Metastatic Lung Carcinoma in the Adrenal Gland (tissue), 1 donor: ENCODE measurements around the genes NPAS4, ZDHHC24, C11orf80, LRFN4 and C11orf86.

DNA sequence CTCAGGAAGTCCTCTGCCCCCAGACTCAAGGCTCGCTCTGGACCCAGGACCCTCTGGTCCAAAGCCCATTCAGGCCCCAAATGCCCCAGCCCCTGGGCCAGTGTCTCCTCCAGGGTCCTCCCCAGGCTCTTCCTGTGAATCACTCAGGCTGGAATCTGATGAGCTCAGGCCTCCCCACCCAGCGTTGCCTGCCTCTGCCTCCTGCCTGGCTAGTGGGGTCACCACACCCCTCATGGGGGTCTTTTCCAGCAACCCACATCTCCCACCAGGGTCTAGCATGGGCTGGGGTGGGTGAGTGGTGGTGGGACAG is 9.1 kb downstream of the RIN1 start:
- PRO-cap: no peak

GRCh38 chr11:66372311-66372622 is 707 bp upstream of the SLC29A2 start:
- PRO-cap: unidirectional peak, minus-strand start at chr11:66372446

DNA sequence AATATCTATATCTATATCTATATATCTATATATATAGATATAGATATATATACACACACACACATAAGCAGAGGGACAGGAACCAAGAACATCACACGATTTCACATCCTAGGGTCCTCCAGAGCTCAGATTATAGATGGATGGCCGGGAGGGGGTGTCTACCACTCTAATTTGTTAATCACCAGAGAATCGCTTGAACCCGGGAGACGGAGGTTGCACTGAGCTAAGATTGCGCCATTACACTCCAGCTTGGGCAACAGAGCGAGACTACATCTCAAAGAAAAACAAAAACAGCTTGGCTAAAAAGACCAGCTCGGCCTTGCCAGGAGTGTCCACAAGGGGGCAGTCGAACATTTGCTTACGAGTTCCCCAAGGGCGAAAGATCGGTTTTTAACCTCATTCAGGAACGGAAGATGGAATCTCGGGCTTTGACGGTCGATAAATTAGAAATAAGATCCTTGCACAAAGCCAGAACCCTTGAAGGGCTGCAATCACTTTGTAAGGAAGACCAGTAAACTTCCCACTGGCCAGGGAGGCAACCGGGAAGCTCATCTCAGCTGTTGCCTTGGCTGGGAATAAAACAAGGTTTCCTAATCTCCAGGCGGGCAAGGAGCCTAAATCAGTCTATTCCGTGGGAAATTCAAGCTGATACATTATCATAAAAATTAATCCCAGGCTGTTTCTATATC is 14.6 kb upstream of the SLC29A2 start:
- PRO-cap: no peak

DNA sequence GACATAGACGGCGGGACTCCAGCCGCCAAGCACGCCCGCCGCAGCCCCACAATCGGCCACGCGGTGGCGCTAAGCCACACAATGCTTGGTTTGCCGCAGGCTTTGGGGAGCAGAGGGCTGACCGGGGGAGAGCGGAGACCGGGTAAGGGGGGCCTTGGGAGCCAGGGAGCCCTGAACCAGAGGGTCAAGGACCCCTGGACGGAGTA is 12.4 kb upstream of the NPAS4 start:
- PRO-cap: no peak

GRCh38 chr11:66420496-66421442 is at the start of gene NPAS4:
Gene NPAS4 (plus strand): TSS chr11:66421035.
- PRO-cap: no peak

DNA sequence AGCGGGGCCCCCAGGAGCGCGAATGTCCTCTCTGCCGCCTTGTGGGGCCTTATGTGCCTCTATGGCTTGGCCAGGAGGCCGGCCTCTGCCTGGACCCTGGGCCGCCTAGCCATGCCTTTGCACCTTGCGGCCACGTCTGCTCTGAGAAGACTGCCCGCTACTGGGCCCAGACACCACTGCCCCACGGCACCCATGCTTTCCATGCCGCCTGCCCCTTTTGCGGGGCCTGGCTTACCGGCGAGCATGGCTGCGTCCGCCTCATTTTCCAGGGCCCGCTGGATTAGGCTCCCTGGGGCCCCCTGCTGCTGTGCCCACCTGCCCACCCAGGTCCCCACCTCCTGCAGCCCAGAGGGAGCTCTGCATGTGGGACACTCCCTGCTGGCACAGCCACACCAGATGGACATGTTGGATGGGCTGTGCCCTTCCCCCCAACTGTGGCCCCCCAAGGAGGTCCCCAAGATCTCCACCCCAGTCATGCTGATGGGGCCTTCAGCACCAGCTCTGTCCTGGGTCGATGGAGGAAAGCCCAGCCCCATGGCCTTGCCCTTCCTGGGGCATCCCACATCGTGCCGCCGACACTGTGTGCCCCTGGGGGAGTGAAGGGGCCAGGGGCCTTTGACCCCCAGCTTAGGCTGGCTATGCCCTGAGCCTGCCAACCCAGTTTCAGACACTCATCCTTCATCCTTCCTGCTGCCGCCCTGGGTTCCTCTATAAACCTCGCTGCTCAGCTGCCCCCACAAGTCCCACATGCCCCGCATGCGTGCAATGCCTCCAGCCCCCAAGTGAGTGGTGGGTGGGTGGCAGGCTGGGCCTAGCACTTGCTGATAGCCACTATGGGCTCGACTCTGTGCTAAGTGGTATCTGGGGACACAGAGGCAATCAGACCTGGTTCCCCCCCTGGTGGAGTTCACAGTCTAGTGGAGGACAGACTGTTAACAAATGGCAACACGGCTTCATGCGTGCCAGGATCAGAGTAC is 4.1 kb upstream of the DPP3 start:
- PRO-cap: no peak

DNA sequence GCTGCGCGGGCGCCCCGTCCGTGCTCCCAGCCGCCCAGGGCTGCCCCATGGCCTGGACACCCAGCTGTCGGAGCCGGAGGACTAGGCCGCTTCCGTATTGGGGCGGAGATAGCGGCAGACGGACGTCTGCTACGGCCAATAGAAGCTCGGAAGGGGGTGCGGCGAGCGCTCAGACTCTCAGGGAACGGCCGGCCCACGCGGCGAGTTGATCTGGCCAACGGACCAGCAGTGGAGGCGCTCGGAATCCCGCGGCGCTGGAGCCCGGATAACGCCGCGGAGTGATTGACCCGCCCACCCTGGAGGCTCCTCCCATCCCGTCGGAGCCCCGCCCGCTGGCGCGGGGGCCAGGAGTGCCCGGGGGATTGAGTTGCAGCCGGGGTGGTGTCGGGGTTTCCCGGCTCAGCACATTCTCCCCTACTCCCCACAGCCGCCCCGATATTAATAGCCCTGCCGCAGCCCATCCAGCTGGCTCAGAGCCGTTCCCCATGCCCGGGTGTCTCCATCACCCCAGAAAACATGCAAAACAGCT is at the start of gene ZDHHC24:
ZDHHC24 (minus strand) TSS at position 94 of the 529 bp plus-strand sequence.
- PRO-cap: bidirectional peak, plus-strand start at position 208 of the sequence, minus-strand start at position 58 of the sequence; bidirectional peak, plus-strand start at position 365 of the sequence, minus-strand start at position 284 of the sequence

- PRO-cap: no peak
Measured at GRCh38 chr11:66569935-66570904, 1.8 kb upstream of the CTSF start.

GRCh38 chr11:66616720-66617786 is 623 bp downstream of the RBM14 start:
- PRO-cap: bidirectional peak, plus-strand start at chr11:66617164, minus-strand start at chr11:66617004

DNA sequence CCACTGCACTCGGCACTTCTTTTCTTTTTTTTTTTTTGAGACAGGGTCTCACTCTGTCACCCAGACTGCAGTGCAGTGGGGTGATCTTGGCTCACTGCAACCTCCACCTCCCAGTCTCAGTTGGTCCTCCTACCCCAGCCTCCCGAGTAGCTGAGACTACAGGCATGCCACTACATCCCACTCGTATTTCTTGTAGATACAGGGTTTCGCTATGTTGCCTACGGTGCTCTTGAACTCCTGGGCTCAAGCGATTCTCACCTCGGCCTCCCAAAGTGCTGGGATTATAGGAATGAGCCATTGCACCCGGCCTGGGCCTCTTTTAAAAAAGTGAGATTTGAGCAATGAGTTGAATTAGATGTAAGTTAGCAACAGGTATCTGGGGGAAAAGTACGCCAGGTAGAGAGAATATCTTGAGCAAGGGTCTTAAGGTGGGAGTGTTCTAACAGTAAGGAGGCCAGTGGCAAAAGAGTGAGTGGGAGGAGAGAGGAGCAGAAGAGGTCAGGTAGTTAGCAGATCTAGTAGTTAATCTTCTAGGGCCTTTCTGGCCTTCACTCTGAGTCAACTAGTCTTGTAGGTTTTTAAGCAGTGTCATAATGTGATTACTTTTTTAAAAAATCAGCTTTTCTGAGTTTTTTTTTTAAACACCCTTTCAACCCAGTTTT is 16.9 kb downstream of the RBM4 start:
- PRO-cap: no peak

GRCh38 chr11:66718210-66719414 is 10.4 kb downstream of the SPTBN2 start:
- PRO-cap: bidirectional peak, plus-strand start at chr11:66718913, minus-strand start at chr11:66718863

DNA sequence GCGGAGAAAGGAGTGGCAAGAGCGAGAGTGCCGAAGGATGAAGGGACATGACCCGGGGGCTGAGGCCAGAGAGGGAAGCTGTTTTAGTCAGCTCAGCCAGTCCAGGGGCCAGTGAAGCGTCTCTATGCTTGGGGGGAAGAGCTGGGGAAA is 8.4 kb downstream of the SPTBN2 start:
- PRO-cap: no peak

DNA sequence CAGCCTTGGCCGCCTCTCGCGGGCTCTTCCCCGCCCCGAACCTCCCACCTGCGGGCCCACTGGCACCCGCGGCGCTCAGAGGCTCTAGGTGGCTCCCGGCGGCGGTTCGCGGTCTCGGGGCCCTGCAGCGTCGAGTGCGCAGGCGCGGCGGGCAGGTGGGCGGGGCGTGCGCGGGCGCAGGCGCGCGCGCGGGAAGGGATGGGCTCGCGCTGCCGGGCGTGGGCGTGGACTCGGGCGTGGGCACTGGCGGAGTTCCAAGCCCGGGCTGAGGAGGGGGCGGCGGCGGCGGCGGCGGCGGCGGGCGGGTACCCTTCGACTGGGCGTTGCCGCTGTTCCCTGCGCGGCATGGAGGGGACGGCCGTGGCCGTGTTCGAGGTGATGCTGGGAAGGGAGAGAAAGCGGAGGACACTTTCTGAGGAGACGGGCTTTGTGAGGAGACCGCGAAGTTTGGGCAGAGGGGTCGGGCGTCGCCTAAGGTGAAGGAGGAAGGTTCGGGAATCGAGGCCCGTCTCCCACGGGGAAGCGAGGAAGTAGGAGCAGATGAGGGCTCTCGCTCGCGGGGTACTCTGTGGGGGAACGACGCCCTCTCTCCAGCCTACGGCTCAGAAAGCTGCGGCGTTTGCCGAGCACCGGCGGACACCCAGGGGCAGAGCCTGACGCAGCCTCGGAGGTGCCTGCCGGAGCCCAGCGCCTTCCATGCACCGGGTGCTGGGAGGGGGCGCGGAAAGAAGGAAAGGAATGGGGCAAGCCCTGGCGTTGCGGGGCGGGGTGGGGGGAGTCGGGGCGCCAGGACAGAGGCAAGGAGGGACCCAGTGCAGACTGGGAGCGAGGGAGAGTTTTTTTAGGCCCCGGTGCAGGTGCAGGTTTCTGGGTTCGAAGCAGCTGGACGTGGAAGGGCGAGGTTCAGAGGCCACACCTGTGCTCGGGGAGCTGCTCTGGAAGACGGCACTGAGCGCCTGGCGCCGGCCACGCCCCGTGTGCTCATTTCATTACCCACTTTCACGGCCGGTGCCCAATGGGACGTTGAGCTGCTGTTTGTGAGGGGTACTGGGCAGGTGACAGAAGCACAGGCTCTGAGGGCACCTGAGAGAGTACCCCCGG is at the start of gene C11orf80:
C11orf80 (plus strand) TSS at position 225 of the 1,101 bp plus-strand sequence.
- PRO-cap: bidirectional peak, plus-strand start at position 257 of the sequence, minus-strand start at position 116 of the sequence; bidirectional peak, plus-strand start at position 913 of the sequence, minus-strand start at position 950 of the sequence

- PRO-cap: no peak
Measured at GRCh38 chr11:66800930-66801649, 42.2 kb upstream of the RCE1 start.

GRCh38 chr11:66844015-66844554 is 844 bp downstream of the RCE1 start:
- PRO-cap: no peak

DNA sequence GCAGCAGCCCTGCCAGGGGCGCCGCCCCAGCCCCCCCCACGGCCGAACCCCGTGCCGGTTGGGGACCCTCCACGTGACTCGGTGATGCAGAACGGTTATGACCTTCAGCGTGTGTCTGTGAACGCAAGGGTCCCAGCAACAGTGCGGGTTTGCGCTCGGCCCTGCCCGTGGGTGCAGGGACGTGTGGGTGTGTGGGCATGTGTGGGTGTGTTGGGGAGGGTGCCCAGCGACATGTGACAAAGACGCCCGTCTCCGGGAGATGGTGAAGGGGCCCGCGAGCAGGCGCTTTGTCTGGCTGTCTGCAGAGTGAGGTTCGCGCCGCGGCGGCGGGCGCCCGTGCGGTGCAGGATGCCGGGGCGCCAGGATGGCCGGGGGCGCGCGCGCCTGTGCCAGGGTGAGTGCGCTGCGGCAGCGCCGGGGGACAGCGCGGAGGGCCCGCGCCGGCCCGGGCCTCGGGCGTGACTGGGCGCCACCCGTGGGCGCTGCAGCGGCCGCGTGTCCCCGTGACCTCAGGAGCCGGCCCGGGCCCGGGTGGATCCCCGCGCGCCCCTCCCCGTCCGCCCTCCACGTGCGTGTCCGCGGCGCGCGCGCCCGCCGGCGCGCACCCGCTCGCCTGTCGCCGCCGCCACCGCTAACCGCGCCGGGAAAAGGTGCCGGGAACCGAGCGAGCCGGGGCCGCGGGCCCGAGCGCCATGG is at the start of gene LRFN4:
LRFN4 (plus strand) TSS at position 594 of the 696 bp plus-strand sequence.
- PRO-cap: bidirectional peak, plus-strand start at position 290 of the sequence, minus-strand start outside the sequence; bidirectional peak, plus-strand start at position 643 of the sequence, minus-strand start at position 570 of the sequence

- PRO-cap: no peak
Measured at GRCh38 chr11:66866060-66866822, 9.4 kb downstream of the LRFN4 start.

DNA sequence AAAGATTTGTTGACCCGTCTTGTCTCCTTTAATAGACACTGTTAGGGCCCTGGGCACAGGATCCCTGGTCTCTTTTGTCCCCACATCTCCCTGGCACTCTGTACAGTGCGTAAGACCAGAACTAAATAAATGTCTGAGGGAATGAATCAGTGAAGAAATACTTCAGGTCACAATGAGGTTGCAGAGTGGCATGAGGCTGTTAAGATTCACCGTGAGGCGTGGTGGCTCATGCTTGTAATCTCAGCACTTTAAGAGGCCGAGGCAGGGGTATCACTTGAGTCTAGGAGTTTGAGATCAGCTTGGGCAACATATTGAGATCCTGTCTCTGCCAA is 26.7 kb downstream of the LRFN4 start:
- PRO-cap: unidirectional peak, minus-strand start at position 131 of the sequence

DNA sequence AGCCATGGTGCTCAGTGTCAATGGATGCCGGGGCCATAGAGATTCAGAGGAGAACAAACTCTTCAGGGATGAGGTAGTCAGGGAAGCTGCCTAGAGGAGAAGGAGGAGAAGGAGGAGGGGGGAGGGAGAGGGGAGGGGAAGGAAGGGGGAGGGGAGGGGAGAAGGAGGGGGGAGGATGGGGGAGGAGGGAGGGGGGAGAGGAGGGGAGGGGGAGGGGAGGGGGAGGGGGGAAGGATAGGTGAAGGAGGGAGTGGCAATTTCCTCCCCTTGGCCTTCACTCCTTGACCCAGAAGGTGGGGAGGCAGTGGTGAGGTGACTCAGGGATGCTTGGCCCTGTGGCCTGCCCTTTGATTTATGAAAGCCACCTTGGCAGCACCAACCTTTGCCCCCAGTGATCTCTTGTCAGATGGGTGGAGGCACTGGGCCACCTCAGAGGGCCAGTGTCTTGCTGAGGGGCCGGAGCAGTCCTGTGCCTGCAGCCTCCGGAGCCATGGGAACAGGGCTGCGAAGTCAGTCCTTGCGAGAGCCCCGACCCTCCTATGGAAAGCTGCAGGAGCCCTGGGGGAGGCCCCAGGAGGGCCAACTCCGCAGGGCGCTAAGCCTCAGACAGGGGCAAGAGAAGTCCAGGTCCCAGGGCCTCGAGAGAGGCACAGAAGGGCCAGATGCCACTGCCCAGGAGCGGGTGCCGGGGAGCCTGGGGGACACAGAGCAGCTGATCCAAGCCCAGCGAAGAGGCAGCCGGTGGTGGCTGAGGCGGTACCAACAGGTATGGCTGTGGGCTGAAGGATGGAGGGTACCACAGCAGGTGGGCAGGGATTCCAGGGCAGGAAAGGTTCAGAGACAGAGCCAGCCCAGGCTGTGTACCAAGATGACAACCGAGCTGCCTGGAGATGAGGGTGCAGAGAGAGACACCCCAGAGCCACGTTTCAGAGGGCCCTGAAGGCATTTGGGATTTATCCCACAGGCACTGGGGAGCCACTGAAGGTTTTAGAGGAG is at the start of gene C11orf86:
C11orf86 (plus strand) TSS at position 432 of the 996 bp plus-strand sequence.
- PRO-cap: unidirectional peak, plus-strand start at position 432 of the sequence

- PRO-cap: unidirectional peak, minus-strand start at chr11:67121009
Measured at GRCh38 chr11:67120798-67121704, 2.0 kb downstream of the KDM2A start.